Hair follicular keratinocyte (primary cell): ENCODE measurements around the gene MSH5.

DNA sequence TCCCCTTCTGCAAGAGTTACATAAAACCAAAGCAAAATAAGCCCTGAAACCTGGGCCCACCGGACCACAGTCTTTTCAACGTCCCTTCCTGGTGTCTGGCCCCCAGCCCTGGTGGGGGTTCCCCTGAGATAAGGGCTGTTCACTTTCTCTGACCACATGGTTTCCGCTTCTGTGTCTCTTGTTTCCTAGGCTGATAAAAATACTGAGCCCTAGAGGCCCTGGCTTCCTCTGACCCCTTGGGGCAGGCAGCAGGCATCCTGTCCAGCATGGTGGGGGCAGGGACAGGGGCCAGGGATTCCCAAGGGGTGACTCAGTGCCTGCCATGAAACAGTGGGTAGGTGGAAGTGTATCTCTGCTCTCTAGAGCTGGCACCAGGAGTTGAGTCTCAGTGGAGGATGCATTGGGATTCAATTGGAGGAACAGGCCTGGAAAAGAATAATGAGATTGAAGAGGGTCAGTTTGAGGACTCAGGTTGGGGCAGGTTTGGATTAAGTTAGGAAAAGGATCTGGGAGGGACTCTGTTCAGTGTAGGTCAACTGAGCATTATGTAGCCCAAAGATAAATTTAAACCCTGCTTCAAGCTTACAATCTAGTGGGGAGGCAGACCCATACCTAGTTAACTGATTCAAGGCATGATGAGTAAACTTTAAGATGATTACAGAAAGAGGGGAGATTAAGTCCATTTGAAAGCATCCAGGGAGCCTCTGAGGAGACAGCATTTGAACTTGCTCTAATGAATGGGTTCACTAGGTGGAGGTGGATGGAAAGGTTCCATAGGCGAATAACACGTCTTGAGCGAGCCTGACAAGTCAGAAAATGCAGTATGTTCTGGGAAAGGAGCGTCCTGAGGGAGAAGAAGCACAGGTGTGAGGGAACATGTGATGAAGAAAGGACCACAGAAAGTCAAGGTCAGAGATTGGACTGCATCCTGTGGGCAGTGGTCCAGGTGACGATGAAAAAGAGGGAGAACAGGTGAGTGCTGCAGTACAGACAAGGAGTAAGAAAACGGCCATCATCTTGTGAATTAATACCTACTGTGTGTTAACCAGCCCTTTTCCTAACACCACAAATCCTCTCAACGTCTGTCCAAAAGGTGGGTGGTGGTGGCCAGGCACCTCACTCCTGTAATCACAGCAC is 11.4 kb upstream of the LTA start:
- RAMPAGE, long total RNA: no peak

DNA sequence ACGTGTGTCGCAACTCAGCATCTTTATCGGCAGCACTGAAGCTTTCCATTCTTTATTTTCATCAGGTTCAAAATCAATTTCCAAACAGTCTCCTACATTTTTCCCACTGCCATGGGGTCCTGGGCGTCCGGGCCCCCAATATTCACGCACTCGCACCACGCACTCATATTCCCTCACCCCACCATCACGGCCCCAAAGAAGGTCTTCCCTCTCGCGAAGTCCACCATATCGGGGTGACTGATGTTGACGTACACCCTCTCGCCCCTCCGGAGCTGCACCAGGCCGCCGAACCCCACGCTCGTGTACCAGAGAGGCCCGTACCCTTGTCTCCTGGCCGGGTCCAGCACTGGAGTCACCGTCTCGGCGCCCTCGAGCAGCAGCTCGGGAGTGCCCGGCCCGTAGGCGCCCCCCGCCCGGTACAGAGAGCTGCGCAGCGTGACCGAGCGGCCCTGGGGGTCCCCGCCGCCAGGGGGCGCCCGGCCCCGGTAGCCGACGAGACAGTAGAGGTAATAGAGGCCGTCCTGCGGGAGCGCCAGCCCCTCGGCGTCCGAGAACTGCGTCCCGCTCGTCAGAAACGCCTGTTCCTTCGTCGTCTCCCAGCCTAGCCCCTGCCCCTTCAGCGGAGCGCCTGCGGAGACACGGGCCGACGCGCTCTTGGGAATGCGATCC is 1.6 kb downstream of the LTB start:
- RAMPAGE, long total RNA: no peak

DNA sequence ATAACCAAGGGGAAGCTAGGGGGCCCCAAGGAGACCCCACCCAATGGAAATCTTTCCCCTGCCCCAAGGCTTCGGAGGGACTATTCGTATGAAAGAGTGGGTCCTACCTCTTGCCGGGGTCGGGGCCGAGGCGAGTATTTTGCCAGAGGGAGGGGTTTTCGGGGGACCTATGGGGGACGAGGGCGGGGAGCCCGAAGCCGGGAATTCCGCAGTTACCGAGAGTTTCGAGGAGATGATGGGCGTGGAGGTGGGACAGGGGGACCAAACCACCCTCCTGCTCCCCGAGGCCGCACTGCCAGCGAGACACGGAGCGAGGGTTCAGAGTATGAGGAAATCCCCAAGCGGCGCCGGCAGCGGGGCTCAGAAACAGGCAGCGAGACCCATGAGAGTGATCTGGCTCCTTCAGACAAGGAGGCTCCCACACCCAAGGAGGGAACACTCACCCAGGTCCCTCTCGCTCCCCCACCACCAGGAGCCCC is 11.2 kb downstream of the PRRC2A start:
- RAMPAGE, long total RNA: no peak

- RAMPAGE, long total RNA: no peak
Observed at GRCh38 chr6:31633214-31633572, 12.7 kb downstream of the PRRC2A start.

DNA sequence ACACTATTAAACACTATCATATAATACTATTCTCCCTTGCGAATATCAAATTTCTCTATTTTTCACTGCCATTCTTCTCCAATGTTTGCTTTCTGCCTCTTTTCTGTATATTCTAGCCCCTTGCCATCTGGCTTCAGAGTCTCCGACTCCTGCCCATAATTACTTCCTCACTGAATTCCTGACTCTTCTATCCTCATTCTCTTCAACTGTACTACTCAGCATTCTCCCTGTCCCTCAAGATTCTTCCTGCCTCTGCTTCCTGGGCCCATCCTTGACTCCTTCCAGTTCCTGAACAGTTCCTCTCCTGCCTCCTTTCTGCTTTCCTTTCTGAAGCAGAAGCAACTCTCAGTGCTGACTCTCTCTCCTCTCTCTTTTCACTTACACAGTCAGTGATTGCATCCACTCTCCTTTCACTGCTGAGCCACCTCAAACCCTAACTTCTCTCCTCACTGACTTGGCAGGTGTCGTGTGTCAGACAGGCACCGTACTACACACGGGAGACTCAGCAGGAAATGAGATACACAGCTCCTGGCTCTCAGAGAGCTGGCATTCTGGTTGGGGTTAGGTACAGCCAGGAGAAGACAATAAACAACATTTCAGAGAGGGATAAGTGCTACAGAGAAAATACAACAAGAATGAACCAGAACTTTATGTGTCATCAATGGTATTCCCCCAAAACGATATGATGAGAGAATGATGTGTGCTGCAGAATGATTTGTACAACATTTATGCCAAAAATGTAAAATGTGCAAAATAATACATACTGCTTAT is 5.6 kb downstream of the ABHD16A start:
- RAMPAGE, long total RNA: no peak

DNA sequence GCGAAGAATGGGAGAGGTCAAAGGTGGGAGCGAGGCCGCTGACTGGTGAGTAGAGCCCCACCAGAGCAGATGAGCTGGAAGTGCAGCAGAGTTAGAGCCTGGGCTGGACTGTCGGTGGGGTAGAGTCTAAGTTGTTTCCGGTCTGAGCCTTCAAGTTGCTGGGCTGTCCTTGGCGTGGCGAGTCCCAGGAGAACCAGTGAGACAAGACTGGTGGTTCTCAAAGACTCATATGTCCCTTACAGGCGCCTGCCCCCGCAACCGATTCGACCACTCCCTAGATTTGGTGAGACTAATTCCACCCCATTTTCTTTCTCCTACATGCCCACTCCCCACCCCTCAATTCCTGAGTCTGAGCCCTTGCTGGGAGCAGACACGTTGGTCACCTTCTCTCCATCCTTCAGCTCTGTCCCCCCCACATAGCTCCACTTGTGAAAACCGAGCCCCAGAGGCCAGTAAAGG is 1.2 kb downstream of the MPIG6B start:
- RAMPAGE, long total RNA: no peak

- RAMPAGE, long total RNA: no peak
Observed at GRCh38 chr6:31728089-31728972, 768 bp downstream of the DDAH2 start.

GRCh38 chr6:31729716-31730331 is 725 bp upstream of the DDAH2 start:
- RAMPAGE, long total RNA: no peak

DNA sequence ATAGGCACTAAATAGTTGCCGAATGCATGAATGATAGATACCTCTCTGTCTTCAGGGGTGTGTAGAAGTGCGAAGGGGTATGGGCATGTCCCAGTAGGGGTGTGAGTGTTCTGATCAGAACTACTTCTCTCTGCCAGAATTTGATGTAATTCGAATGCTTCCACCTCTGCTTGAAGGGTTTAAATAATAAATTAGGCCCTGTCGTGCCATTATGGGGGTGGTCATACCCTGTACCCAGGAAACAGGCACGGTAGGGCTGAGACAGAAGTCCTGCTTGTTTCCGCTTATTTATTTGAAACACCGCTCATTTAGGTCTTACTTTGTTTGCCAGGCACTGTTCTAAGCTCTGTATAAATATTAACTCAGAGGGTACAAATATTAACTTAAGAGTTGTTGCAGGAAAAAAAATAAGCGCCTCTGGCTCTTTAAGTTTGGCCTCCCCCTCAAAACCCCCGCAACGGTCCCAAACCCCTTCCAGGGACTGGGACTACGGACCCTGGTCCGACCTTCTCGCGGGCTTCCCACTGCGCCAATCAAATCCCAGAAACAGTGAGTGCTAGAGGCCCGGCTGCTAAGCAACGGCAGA is 489 bp upstream of the MSH5 start:
- RAMPAGE, long total RNA: no peak

DNA sequence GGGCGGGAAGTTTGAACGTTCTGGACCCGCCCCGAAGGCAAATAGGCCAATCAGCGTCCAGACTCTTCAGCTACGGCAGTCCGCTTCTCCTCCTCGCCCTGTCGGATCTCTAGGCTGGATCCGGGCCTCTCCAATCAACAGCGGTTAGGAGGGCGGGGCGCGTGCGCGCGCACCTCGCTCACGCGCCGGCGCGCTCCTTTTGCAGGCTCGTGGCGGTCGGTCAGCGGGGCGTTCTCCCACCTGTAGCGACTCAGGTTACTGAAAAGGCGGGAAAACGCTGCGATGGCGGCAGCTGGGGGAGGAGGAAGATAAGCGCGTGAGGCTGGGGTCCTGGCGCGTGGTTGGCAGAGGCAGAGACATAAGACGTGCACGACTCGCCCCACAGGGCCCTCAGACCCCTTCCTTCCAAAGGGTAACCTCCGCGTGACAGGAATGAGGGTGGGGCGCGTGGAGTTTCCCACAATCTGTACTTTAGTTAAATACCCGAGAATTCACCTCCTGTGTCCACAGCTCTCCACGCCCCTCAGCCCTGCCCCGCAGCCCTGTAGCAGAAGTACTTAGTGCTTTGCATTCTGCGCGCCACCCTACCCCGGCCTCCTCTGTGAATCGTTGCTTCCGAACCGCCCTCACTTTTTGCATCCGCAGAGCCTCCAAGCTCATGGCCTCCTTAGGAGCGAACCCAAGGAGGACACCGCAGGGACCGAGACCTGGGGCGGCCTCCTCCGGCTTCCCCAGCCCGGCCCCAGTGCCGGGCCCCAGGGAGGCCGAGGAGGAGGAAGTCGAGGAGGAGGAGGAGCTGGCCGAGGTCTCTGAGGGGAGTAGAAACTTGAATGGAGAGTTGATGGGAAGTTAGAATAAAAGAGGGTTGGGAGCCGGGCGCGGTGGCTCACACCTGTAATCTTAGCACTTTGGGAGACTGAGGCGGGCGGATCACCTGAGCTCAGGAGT is at the start of gene MSH5:
Gene MSH5, plus strand, starts transcription at position 197 of the 948 bp plus-strand sequence.
- RAMPAGE, long total RNA: no peak

GRCh38 chr6:31760959-31761474 is 1.4 kb upstream of the SAPCD1 start:
- RAMPAGE, long total RNA: no peak

DNA sequence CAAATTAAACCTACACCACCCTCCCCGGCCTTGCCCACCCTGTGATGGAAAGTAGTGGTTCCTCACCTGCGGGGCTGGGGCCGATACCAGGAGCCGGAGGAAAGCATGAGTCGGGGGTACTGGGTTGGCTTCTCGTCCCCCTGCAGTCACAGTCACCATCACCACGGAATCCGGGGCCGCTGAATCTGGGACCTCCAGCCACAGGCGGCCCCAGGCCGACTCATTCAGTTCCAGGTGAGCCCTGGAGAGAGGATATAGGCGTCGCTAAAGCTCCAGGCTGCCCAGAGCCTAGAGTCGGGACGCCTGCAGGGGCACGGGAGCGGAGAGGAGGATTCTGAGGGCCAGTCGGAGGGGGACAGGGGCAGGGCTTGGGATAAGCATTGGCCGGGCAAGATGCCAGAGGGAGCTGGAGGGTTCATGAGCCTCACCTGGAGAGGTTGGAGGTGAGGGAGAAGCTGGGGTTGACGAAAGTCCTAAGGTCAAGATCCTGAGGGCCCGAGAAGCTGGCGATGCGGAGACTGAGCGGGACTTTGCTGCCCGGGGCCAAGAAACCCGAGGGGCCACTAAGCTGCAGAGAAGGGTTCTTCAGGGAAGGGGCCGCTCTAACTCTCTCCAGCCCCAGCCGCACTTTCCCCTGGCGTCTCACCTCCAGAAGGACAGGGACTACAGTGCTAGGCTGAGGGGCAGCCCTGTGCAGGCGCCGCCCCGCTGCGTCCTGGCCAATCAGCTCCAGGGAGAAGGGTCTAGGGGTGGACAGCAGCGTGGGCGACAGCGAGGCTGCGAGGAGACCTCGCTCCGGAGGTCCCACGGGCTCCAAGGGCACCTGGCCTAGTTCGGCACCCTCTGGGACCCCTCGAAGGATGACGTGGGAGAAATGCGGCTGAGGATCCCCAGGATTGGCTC is 3.6 kb downstream of the SAPCD1 start:
- RAMPAGE, long total RNA: no peak

DNA sequence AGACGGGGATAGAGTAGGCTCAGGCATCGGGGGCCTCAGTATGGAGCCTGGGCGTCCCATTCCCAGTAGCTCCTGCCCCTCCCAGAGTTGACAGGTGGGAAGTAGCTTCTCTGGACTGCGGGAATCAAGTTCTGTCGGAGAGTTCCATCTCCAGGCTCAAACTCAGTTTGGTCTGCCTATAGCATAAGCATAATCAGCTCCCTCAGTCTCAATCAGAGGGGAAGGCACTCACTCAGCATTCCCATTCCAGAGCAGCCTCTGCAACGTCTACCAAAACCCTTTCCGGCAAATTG is 3.5 kb upstream of the NEU1 start:
- RAMPAGE, long total RNA: no peak

DNA sequence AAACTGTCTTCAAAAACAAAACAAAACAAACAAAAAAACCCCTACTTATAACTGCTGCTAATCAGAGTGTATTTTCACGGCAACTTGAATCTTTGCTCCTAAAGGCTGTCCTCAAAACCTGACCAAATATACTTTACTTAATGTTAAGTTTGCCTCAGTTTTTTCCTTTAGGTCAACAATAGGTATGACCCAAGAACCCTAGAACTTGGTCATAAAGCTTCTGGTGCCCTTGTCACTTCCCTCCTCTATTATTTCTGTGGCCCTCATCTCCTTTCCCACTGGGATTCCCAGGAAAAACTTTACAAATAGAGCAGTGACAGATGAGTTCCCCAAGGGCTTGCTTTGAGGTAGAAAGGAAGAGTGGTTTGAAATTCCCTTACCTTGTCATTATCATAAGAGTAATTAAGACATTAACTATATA is 1.9 kb downstream of the EHMT2 start:
- RAMPAGE, long total RNA: no peak

- RAMPAGE, long total RNA: no peak
Observed at GRCh38 chr6:31900796-31901190, 1.1 kb downstream of the ZBTB12 start.

- RAMPAGE, long total RNA: no peak
Observed at GRCh38 chr6:31919687-31920351, 7.7 kb upstream of the C2 start.

- RAMPAGE, long total RNA: no peak
Observed at GRCh38 chr6:31970521-31970931, 1.4 kb downstream of the DXO start.

GRCh38 chr6:32075122-32076086 is 33.7 kb downstream of the TNXB start:
- RAMPAGE, long total RNA: no peak

- RAMPAGE, long total RNA: no peak
Observed at GRCh38 chr6:32081009-32081764, 28.0 kb downstream of the TNXB start.

GRCh38 chr6:32086444-32087033 is 22.6 kb downstream of the TNXB start:
- RAMPAGE, long total RNA: no peak